ENCODE results near the genes CDH5, CES4A, CBFB and E2F4.

GRCh38 chr16:64864218-64864665 lies 257.6 kb downstream of the CDH11 start:
- PRO-cap, result no peak

- PRO-cap, result no peak
These were observed 117.2 kb downstream of the CDH11 start for GRCh38 chr16:65004585-65005150.

GRCh38 chr16:65249593-65250272 lies 127.9 kb upstream of the CDH11 start:
- PRO-cap, result no peak

GRCh38 chr16:65652151-65652404 lies 530.2 kb upstream of the CDH11 start:
- PRO-cap, result no peak

DNA sequence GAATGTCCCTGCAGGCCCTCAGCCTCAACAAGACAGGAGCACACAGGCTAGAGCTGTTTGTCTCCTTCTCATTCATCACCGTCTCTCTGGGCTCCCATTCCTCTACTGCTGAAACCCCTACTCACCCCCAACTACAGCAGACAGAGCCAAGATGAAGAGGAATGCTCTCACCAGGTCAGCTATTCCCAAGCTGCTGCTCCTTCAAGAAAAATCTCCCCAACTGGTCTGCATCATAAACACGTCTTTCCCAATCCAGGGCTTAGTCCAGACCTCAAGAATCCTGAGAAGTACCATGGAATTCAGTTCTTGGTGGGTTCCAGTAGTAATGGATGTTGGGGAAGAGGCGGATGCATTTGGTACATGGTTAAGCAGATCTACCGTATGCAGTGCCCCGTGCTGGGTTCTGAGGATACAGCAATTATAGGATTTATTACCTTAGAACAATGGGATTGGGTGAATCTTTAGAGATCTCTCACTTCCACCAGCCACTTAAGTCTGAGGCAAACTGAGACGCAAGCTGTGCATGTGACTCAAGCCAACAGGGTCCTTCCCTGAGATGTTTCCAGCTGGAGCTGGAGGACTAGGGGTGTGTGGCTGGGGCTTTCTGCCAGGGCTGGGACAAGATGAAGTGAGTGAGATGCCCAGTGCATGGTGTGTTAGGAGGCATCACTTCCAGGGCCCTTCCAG lies 232.8 kb upstream of the CDH5 start:
- PRO-cap, result no peak

- PRO-cap, result no peak
These were observed 908 bp upstream of the CDH5 start for GRCh38 chr16:66365453-66366113.

DNA sequence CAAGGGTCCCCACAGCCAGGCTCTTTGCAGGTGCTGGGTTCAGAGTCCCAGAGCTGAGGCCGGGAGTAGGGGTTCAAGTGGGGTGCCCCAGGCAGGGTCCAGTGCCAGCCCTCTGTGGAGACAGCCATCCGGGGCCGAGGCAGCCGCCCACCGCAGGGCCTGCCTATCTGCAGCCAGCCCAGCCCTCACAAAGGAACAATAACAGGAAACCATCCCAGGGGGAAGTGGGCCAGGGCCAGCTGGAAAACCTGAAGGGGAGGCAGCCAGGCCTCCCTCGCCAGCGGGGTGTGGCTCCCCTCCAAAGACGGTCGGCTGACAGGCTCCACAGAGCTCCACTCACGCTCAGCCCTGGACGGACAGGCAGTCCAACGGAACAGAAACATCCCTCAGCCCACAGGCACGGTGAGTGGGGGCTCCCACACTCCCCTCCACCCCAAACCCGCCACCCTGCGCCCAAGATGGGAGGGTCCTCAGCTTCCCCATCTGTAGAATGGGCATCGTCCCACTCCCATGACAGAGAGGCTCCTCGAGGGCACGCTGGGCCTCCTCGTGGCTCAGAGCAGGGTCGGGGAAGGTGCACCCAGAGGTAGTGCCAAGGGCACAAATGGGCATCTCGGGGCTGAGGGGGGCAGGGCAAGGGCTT lies at the start of gene CDH5:
Gene CDH5 (plus strand): TSS at position 335 of the 643 bp plus-strand sequence.
- PRO-cap, result no peak

GRCh38 chr16:66585889-66586238 lies 6.6 kb downstream of the CMTM2 start:
- PRO-cap, result no peak

- PRO-cap, result no peak
These were observed 3.8 kb downstream of the CMTM3 start for GRCh38 chr16:66608107-66608863.

DNA sequence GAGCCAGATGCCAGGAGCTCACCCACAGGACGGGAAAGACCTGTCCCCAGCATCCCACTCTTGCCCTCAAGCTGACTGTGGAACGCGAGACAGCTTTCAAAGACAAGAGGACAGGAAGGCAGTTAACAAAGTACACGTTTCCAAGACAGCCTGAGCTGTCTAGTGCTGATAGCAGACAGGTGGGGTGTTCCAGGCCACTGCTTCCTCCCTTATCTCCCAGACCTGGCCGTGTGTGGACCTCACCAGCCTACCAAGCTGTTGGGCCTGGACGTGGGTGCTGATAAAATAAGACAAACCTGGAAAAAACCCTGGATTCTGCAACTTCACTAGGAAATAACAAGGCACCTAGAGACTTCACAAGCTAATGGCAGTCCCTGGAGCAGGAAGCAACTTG lies 13.3 kb downstream of the CMTM3 start:
- PRO-cap, result no peak

DNA sequence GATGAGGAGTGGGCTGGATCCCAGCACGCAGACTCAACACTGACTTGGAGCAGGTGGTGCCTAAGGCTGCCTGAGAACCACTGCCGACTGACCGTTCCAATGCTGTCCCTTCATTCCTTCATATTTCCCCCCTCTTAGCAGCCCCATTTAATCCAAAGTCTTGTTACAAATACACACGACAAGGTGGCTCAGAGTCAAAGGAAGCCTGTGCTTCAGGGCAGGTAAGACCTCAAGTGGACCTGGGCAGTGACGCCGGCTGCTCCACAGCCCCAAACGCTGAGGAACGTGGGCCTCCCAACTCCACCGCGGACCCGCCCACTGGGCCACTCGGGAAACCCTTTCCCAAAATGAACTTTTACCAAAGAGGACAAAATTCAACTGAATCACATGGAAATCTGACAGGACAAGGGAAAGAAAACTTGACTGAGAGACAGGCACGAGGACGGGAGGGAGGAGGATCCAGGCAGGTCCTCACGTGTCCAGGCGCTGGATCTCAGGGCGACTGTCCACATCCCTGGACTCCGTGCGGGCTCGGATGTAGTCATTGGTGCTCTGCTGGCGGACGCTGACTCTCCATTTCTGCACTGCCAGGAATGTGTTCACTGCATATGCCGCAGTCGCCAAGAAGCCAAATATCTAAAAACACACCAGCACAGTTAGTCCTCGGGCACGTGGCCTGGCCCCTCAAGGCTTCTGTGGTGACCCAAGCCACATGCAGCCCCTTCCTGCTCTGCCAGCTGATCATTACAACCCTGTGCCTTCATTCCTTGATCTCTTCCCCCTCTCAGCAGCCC lies 17.3 kb downstream of the CMTM3 start:
- PRO-cap, result no peak

- PRO-cap, result no peak
These were observed 11.2 kb downstream of the CES2 start for GRCh38 chr16:66946580-66946898.

DNA sequence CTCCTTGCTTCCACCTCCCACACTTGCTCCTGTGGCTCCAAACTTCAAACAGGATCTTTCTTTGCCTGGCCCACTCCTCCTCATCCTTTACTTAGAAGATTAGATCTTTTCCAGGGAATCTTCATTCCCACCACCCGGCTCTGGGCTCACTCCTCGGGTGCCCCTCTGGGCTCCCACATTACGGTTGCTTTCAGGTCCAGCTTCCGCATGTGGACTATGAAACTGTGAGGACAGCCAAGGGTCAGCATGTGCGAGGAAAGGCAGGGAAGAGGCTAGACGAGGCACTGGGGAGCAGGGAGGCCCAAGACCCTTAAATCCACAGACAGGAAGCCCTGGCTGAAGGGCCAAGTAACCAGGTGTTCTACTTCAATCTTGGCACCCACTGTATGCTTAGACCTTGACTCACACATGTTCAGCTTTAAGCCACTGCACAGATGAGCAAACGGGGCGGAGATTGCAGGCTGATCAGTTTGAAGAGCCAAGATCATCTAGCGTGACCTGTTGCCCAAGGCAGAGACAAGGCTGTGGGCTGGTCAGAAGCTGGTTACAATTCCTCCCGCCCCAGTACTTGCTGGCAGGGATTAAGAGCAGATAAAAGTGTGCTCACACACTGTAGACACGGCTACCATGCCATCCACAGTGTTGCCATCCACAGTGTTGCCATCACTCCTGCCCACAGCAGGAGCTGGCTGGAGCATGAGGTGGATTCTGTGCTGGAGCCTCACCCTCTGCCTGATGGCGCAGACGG lies at the start of gene CES4A:
Gene CES4A (plus strand): TSS at position 513 of the 748 bp plus-strand sequence.
- PRO-cap, result no peak

GRCh38 chr16:67028376-67029568 lies at the start of gene CBFB:
TSS of gene CBFB (plus strand) at chr16:67029149.
- PRO-cap, result bidirectional peak, plus-strand start at chr16:67029327, minus-strand start at chr16:67028998

DNA sequence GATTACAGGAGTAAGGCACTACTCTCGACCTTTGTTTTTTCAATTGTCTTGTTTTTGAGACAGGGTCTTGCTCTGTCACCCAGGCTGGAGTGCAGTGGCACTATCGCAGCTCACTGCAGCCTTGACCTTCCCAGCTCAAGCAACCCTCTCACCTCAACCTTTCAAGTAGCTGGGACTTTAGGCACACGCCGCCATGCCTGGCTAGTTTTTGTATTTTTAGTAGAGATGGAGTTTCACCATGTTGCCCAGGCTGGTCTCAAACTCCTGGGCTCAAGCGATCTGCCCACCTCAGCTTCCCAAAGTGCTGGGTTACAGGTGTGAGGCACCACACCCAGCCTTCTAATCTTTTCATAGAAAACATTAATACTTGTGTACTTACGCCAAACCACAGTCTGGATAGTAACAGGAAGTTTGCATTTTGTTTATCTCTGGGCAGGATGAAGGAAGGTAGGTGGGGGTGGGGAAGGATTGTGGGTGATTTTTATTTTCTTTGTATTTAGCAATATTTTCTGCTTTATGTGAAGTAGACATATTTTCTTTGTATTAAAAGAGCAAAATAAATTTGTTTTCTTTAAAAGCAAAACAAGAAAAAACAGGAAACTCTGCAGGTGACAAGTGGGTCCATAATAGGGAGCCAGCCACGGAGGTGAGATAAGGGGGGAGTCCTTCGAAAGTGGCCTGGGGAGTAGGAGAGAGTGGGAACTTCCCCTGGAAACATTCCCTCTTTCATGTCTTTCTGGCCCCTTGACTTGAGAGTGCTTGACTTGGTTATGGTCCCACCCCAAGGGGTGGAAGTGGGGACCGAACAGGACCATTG lies 1.4 kb downstream of the TRADD start:
- PRO-cap, result no peak

GRCh38 chr16:67162844-67163484 lies 1.6 kb upstream of the HSF4 start:
- PRO-cap, result no peak

DNA sequence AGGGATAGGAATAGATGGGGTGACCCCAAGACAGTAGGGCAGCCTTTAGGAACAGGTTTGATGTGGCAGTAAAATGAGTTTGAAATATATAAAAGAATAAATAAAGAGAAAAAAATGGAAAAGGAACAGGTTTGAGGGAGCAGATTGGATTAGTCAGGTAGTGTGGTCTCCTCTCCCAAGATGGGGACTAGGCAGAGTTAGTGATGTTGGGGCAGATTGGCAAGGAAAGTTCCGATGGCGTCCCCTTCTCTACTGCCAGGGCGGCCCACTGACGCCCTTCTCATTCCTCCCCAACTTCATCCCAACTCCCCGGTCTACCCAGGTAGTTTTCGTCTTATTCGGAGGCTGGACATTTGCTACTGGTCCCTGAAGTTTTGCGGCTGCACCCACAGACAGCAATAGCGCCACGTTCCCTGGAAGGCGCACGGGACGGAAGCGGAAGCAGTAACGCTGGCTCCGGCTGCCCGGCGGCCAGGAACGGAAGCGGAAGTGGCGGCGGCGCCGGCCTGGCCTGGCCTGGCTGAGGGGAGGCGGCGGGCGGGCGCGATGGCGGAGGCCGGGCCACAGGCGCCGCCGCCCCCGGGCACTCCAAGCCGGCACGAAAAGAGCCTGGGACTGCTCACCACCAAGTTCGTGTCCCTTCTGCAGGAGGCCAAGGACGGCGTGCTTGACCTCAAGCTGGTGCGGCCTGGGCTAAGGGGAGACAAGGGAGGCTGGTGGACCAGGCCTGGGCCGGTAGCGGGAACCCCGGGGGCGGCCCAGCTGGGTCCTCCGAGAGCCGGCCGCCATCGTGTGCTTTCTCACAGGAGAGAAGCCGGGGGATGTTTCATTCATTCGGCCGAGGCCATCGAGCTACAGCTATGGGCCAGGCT lies at the start of gene E2F4:
Gene E2F4 (plus strand): TSS at position 474 of the 872 bp plus-strand sequence.
- PRO-cap, result unidirectional peak, plus-strand start at position 523 of the sequence

- PRO-cap, result no peak
These were observed 649 bp downstream of the ELMO3 start for GRCh38 chr16:67199239-67200320.

DNA sequence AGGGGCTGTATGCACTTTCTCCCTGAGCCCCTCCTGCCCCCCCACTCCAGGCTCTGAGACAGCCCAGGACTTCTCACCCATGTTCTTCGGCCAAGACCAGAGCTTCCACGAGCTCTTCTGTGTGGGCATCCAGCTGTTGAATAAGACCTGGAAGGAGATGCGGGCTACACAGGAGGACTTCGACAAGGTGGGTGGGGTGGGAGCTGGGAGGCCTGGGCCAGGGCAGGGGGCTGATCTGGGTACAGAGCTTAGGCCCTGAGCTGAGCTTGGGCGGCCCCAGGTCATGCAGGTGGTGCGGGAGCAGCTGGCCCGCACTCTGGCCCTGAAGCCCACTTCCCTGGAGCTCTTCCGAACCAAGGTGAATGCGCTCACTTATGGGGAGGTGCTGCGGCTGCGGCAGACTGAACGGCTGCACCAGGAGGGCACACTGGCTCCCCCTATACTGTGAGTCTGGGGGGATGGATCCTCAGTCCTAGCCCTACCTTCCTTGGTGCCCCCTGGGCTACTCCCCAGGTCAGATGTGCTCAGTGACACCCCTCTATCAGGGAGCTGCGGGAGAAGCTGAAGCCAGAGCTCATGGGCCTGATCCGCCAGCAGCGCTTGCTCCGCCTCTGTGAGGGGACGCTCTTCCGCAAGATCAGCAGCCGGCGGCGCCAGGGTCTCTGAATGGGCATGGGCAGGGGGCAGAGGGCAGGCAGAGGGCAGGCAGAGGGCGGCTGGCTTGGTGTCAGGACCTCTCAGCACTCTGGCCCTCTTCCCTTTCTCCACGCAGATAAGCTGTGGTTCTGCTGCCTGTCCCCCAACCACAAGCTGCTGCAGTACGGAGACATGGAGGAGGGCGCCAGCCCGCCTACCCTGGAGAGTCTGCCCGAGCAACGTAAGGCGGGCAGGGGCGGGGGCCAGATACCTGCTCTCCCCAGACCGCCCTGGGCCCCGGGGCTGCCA lies 3.7 kb downstream of the ELMO3 start:
- PRO-cap, result no peak

GRCh38 chr16:67249690-67250138 lies 935 bp downstream of the SLC9A5 start:
- PRO-cap, result no peak

Data from osteocyte (in vitro differentiated cells).